HT-29 (cell line): Measurements from ENCODE around the gene AQP4.

GRCh38 chr18:23460891-23461547 is 7.9 kb downstream of the RIOK3 start:
- RAMPAGE, long total RNA: no peak

DNA sequence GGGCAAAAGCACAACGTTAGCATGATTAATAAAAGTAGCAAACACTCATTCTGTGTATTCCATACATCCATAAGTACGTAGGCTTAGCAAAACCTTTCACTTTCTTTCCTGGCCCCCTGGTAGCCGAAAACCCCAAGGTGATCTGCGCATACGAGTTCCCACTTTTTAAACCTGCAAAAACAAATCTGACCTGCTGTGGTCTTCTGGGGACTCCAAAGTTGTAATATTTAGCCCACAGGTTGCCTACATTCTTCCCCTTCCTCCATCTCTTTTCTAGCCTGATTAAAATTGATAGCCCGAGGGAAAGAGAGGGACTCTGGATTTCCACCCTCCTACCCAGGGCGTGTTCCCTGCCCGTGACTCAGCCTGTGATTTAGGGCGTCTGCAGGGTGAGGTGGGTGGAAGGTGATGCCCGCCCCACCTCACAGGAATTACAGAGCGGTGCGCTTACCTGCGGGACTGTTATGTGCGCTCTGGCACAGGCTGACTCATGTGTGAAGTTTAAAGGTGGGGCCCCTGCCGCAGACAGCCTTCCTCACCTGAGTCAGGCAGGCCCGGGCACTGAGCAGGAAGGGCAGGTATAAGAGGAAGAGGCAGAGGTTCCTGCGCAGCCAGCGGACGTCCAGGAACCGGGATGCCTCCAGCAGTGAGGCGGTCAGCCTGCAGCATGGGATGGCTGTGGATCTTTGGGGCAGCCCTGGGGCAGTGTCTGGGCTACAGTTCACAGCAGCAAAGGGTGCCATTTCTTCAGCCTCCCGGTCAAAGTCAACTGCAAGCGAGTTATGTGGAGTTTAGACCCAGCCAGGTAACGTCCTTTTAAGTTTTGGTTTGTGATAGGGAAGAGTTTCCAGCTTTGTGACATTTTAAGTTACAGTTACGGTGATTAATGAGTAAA is 141.9 kb upstream of the TTC39C start:
- RAMPAGE, long total RNA: no peak

GRCh38 chr18:24177054-24177560 is 38.2 kb downstream of the CABYR start:
- RAMPAGE, long total RNA: no peak

DNA sequence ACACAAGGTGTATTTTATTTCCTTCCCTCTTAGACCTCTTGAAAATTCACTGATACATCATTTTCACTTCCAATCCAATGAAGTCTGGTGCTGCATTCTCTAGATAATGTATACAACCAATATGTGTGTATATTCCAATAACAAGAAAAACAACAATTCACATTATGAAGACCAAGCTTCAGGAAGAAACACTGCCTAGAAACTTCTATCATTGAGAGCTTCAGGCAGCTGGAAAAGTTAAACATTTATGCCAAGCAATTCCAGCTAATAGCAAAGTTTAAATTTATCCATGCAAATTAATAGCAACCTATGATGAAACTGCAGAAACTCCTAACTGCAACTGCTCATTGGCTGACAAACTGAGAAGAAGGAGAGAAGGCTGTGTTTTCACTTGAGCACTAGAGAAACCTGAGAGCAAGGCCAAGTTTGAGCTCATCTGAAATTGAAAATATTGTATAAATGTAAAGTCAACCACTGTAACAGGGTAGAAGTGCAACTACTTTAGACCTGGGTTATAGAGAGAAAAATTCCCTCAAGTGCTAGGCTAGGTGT is 50.0 kb downstream of the CABYR start:
- RAMPAGE, long total RNA: no peak

GRCh38 chr18:25230706-25231889 is 120.9 kb downstream of the ZNF521 start:
- RAMPAGE, long total RNA: no peak

GRCh38 chr18:25285935-25286557 is 65.9 kb downstream of the ZNF521 start:
- RAMPAGE, long total RNA: no peak

GRCh38 chr18:25711577-25711777 is 359.5 kb upstream of the ZNF521 start:
- RAMPAGE, long total RNA: no peak

- RAMPAGE, long total RNA: no peak
Measured at GRCh38 chr18:25726207-25726968, 364.0 kb downstream of the SS18 start.

- RAMPAGE, long total RNA: no peak
Measured at GRCh38 chr18:26017506-26018319, 72.7 kb downstream of the SS18 start.

DNA sequence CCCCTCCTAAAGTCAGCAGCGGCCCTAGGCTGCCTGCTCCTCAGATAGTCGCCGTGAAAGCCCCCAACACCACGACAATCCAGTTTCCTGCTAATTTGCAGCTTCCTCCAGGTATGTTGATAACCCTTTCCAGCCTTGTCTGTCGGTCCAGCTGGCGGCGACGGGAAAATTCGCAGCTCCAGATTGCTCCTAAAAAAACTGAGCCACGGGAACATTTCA is 830 bp downstream of the TAF4B start:
- RAMPAGE, long total RNA: no peak

DNA sequence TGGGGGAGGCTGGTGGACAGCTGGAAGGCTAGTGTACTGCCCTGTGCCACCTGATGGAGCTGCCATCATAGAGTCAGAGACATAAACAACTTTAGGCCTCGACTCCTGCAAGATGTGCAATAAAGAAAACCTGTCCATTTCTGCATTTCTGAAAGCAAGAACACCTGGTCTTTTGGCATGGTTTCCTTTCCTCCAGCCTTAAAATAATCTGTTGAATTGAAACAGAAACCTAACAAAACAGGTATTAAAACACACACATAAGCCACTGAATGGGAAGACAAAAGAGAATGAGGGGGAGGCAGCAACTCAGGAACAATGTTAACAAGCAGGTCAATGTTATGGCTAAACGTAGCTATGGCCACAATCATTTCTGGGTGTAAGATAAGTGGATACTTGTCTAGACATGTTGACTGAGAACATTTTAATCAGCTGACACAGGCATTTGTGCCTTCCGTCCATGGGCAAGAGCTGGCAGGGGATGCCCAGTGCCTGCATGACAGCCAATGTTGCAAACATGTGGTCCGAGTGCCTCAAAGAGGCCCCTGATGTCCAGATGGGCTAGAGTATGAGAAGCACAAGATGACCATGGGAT is 87.7 kb downstream of the KCTD1 start:
- RAMPAGE, long total RNA: no peak

- RAMPAGE, long total RNA: no peak
Measured at GRCh38 chr18:26736743-26737161, 128.8 kb downstream of the AQP4 start.

GRCh38 chr18:26865289-26866023 is at the start of gene AQP4:
AQP4 (minus strand) TSS chr18:26865707.
- RAMPAGE, long total RNA: no peak

GRCh38 chr18:26978571-26979003 is 113.1 kb upstream of the AQP4 start:
- RAMPAGE, long total RNA: no peak

DNA sequence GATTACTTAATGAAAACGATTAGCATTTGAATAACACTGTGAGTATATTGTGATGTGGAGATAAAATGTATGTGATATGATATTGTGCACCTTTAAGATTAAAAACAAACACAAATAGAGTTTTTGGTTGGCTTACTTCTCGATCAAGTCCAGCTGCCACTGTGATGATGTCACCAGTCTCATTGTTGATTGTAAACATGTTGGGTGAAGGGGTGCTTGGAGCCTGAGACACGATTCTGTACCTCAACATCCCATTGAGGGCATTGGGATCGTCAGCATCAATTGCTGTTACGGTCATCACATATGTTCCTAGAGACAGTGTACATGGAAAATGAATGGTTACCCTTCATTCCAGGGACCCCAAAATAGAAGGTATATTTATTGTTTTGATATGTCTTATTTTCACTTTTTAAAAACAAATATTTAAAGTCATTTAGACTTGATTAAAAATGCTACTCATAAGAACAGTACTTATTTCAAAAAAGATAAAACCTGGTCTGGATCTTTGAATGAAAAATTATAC is 174.0 kb downstream of the CDH2 start:
- RAMPAGE, long total RNA: no peak

DNA sequence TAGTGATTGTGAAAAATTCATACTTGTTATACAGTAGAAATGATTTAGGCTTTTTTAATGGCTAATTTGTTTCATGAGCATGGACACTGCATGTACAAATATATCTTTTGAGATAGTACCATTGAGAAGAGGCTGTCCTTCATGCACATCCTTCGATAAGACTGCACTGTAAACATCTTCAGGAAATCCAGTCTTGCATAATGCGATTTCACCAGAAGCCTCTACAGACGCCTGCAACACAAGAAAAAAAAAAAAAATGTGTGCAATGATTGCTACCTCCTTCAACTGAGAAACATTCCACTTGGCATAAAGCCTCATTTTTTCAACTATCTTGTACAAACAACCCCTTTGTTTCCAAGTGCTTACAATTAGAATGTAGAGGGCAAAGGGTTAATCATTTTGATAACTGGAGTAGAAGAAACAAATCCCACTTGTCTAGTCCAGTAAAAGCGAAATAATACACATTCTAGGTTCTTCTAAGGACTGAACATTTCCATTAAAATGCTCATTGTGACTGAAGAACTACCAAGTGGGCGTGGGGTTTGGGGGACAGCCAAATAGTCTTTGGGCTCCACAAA is 29.3 kb downstream of the CDH2 start:
- RAMPAGE, long total RNA: no peak

- RAMPAGE, long total RNA: no peak
Measured at GRCh38 chr18:28240299-28241167, 63.6 kb upstream of the CDH2 start.

DNA sequence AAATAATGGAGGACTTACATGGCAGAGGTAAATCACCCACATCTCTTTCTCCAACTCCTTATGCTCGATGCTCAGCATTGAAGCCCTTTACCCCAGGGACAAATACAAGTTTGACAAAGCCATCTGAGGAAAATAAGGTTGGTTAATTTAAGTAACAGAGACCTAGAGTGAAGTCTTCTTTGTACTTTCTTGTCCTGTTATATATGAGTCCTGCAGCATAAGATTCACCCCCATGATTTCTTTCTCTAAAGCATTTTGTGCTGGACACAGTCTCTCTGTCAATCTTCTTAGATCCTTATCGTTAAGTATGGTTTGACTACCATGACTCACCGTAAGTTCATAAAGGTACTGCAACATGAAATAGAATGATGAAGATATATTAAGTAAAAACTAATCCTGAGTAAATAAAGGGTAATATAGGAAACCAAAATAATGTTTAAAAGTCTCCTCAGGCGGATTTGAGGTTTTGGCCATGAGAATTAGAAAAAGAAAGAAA is 980.1 kb upstream of the CDH2 start:
- RAMPAGE, long total RNA: no peak

DNA sequence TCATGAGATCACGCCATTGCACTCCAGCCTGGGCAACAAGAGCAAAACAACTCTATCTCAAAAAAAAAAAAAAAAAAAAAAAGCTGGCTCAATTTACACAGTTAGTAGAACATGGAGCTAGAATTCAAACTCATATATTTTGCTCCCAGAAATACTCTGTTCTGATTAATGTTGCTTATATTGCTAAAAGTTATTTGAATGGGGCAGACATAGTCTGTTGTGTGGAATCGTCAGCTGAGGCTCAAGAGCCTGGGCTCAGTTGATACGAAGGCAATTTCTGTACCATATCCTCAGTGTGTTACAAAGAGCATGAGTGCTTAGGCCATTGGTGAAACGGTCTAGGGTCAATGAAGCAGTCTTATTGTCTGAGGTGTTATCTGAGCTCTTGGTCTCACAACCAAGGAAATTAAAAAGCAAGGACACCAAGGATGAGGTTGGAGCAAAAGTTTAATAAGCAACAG is 40.3 kb upstream of the DSC1 start:
- RAMPAGE, long total RNA: no peak

DNA sequence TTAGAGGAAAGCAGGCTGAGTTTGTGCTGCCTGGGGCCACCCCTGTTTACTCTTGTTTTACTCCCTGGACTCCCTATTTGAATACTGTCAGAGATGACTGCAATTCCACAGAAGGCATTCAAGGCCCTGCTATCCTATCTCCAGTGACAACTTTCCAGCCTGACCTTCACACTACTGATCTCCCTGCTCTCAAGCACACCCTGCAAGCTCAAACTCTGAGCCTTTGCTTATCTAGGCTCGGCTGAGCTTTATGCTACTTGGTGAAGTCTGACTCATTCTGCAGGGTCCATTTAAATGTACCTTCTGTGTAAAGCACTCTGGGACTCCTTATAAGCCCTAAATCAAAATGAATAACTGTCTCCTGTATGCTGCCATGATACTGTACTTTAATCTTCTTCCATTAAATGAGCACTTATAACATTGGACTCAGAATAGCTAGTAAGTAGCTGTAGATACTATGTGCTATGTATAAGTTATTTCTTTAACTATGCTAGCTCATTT is 39.3 kb upstream of the DSG1 start:
- RAMPAGE, long total RNA: no peak